Measurements from ENCODE around the genes RPF1 and GTF2B.

DNA sequence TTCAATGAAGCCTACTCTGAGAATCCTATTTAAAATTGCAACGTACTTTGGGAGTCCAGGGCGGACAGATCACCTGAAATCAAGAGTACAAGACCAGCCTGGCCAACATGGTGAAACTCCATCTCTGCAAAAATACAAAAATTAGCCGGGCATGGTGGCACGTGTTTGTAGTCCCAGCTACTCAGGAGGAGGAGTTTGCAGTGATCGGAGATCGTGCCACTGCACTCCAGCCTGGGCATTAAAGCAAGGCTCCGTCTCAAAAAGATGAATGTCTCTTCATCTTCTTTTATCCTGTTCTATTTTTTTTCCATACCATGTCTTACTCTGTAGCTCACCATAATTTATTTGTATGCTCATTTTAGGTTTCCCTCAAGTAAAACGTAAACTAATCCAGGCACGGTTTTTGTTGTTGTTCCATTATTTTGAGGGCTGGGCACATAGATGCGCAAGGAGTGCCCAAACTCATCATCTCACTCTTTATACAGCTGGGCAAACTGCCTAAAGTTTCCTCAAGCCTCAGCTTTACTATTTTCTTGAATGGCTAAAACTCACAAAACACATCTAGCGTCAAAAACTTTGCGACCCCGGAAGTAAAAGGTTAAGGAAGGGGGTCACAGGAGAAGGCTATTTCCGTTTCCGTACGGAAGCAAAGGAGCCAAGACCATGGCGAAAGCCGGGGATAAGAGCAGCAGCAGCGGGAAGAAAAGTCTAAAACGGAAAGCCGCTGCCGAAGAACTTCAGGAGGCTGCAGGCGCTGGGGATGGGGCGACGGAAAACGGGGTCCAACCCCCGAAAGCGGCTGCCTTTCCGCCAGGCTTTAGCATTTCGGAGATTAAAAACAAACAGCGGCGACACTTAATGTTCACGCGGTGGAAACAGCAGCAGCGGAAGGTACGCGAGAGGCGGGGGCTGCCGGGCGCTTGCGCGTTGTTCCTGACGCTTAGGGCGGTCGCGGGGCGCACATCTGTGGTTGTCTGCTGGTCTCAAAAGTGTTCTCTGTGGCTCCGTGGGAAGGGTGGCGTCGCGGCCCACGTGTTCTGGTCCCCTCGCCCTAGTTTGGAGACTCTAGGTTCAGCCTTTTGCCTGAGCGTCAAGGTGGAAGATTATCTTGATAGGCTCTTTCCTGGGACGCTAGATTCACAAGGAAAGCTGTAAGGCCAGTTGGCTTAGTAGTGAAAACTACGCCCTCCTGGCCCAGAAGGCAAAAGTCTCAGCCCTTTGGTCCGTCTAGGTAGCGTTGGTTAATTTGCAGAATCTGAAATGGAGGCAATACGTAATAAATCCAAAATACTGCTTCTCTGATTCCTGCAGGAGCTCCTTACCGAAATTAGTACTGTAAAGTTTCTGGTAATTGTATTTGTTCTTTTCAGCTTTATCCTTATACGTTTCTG, at the start of gene RPF1:
Gene RPF1, plus strand, starts transcription at position 648 of the 1,391 bp plus-strand sequence.
- RAMPAGE, long total RNA = no peak
- RRBS = 2% methylated on average over 4 of the region's 61 CpGs

DNA sequence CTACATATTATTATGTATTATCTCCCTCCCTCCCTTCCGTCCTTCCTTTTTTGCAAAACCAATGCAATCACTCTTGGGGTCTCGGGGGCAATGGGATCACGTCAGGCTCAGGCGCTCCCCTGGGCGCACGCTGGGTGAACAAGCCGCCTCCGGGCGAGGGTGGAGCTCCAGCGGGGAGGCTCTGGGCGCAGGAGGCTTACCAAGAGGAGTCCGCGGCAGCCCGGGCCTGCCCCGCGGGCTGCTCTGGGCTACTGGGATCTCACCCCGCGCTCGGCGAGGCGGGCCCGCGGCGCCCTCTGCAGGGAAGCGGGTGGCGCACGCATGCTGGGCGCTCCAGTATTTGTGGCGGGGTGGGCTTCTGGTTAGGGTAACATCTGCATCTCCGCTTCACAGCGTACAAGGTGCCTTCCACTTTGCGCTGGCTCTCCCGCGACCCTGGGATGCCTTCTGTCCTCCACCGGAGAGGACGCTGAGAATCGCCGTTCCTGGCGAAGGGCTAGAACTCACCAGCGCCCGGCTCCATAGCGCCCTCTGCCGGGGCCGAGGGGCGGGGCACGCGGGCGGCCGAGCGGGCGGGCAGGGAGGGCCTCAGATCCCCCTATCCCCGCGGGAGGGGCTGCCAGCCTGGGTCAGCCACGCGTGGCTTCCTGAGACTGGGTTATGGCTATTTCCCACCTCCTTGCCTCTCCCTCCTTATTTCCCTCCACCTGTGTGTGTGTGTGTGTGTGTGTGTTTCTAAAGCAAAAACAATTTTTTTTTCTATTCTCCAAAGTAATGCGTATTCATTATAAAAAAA, 46.5 kb upstream of the CTBS start:
- RAMPAGE, long total RNA = no peak
- RRBS = 3% methylated on average over 13 of the region's 56 CpGs

GRCh38 chr1:84756435-84756768, 66.1 kb upstream of the SSX2IP start:
- RAMPAGE, long total RNA = no peak
- RRBS = no CpG with 5 or more reads among the region's 2 CpGs

- RAMPAGE, long total RNA = no peak
- RRBS = no CpG with 5 or more reads among the region's 14 CpGs
Measured at GRCh38 chr1:84998677-84999419, 1.9 kb upstream of the MCOLN2 start.

DNA sequence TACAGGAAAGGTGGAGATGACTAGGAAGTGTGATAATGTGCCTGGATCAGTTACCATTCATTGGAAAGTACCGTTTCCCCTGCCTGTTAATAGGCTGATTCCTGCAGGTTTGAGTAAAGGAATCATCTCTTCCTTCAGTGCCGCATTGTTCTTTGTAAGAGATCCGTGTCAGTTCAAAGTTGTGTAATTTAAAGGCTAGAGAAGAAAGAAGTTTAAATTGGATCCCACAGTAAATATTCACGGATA, 43.5 kb upstream of the BCL10 start:
- RAMPAGE, long total RNA = no peak
- RRBS = no CpG with 5 or more reads among the region's 4 CpGs

DNA sequence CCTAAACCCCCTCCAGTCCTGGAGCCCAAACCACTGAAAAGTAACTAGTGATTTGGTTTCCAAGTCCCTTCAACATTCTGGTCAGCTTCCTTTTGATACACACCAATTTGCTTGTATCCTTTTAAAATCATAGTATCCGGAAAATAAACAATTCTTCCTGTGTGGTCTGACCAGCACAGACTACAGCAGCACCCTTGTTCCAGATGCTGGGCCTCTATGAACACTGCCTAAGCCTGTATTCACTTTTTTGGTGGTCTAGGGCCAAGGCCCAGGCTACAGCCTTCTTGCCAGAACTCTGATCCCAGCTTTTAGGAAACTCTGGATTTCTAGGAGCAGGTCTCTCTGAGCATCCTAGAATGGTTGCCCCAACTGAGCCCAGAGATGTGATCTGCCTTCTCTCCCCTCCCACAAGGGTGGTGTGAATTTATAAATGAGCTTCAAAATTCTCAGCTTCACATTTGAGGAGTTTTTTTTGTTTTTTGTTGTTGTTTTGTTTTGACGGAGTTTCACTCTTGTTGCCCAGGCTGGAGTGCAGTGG, 883 bp upstream of the DDAH1 start:
- RAMPAGE, long total RNA = no peak
- RRBS = no CpG with 5 or more reads among the region's 2 CpGs

GRCh38 chr1:85577972-85578640, 2.5 kb upstream of the CCN1 start:
- RAMPAGE, long total RNA = no peak
- RRBS = no CpG with 5 or more reads among the region's 21 CpGs

DNA sequence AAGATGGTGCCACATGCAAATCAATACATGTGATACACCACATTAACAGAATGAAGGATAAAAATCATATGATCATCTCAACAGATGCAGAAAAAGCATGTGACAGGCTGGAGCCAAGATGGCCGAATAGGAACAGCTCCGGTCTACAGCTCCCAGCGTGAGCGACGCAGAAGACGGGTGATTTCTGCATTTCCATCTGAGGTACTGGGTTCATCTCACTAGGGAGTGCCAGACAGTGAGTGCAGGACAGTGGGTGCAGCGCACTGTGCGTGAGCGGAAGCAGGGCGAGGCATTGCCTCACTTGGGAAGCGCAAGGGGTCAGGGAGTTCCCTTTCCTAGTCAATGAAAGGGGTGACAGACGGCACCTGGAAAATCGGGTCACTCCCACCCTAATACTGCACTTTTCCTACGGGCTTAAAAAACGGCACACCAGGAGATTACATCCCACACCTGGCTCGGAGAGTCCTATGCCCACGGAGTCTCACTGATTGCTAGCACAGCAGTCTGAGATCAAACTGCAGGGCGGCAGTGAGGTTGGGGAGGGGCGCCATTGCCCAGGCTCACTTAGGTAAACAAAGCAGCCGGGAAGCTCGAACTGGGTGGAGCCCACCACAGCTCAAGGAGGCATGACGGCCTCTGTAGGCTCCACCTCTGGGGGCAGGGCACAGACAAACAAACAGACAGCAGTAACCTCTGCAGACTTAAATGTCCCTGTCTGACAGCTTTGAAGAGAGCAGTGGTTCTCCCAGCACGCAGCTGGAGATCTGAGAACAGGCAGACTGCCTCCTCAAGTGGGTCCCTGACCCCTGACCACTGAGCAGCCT, 61.4 kb downstream of the CCN1 start:
- RAMPAGE, long total RNA = no peak
- RRBS = no CpG with 5 or more reads among the region's 23 CpGs

- RAMPAGE, long total RNA = no peak
Measured at GRCh38 chr1:86635522-86635843, 68.9 kb upstream of the SH3GLB1 start.

- RAMPAGE, long total RNA = no peak
- RRBS = no CpG with 5 or more reads among the region's 4 CpGs
Measured at GRCh38 chr1:86648123-86648749, 56.1 kb upstream of the SH3GLB1 start.

DNA sequence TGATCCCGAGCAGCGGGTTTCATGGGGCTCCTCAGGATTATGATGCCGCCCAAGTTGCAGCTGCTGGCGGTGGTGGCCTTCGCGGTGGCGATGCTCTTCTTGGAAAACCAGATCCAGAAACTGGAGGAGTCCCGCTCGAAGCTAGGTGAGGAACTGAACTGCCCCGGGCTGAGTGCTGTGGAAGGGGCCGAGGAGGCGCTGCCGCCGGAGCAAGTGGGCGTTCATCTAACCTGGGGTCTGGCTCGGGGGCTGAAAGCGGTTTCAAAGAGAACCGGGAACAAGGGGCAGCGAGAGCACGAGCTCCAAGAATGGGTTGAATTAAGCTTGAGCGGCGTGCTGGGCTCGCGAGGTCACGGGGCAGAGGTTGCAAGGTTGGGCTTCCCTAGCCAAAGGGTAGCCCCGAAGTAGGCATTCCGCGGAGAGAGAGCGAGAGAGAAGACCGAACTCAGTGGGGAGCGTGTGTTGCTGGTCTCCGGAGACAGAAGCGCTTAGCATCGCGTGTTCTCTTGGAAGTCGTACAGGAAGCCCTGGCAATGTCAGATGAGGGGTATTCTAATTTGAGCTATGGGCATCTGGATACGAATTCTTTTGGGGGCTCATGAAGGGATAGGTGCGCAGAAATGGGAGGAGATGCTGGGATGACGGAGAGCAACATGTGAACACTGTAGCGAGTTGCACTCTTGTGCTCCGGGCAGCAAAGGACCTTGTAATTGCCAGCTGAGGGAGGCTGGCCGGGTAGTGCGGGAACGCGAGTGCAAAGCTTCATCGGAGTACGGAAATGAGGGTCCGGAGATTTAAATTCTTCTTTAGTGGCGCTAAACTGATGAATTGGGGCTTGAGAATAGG, 804 bp downstream of the HS2ST1 start:
- RAMPAGE, long total RNA = no peak
- RRBS = 4% methylated on average over 17 of the region's 49 CpGs

- RAMPAGE, long total RNA = no peak
- RRBS = no CpG with 5 or more reads among the region's 4 CpGs
Measured at GRCh38 chr1:87104847-87106091, 190.8 kb downstream of the HS2ST1 start.

DNA sequence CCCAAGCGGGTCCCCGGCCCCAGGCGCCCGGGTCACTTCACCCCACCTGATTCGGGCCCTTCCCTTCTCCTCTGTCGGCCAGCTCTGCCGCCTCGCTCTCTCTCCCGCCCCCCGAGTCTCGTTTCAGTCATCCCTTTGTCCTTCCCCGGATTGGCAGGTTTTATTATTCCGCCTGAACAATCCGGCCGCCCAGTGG, 559 bp upstream of the LMO4 start:
- RAMPAGE, long total RNA = no peak
- RRBS = 2% methylated on average over 5 of the region's 15 CpGs

GRCh38 chr1:87334535-87335001, 5.9 kb downstream of the LMO4 start:
- RAMPAGE, long total RNA = no peak
- RRBS = no CpG with 5 or more reads among the region's 21 CpGs

DNA sequence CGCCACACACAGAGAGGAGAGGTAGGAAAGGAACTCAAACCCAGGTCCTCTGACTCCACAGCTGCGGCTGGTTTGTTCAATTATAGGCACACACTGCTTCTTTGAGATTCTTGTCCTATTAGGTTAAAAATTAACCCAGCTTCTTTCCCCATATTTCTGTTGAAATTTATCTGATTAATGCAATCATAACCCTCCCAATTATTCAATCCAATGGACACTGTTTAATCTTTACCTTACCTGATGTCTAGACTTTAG, 248.4 kb downstream of the LMO4 start:
- RAMPAGE, long total RNA = no peak
- RRBS = no CpG with 5 or more reads among the region's 2 CpGs

DNA sequence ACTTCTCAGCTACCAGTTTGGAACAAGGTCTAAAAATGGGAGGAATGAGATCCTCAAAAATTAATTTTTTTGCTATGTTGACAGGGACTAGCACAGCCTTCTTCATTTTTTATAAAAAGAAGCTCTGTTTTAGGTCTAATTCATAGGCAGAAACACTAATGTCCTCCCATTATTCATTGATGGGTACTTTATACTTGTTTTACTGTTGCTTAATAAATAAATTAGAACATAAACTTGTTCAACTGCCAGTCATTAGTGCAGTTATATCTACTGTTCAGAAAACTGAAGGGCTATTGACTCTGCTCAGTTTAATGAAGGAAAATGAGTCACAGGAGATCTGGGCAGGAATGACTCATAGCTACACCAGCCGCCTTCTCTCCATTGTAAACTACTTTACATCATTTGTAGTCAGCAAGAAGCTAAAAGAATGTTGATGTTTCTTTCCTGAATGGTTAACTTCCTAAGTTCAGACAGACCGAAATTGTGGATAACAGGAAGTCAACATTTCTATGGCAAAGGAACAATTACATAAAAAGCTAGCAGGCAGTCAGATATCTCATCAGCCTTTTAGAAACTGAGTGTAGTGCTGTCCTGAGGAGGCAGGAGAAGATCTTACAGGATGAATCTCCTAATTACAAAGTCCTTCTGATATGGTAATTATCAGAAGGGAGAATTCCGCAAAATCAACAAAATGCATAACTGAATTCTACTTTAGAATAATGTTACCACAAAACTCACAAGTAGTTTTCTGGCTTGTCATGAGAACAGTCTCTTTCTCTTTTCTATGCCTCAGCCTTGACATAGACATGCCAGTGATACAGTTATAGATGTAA, 356.4 kb upstream of the PKN2 start:
- RAMPAGE, long total RNA = no peak
- RRBS = no CpG with 5 or more reads among the region's 3 CpGs

DNA sequence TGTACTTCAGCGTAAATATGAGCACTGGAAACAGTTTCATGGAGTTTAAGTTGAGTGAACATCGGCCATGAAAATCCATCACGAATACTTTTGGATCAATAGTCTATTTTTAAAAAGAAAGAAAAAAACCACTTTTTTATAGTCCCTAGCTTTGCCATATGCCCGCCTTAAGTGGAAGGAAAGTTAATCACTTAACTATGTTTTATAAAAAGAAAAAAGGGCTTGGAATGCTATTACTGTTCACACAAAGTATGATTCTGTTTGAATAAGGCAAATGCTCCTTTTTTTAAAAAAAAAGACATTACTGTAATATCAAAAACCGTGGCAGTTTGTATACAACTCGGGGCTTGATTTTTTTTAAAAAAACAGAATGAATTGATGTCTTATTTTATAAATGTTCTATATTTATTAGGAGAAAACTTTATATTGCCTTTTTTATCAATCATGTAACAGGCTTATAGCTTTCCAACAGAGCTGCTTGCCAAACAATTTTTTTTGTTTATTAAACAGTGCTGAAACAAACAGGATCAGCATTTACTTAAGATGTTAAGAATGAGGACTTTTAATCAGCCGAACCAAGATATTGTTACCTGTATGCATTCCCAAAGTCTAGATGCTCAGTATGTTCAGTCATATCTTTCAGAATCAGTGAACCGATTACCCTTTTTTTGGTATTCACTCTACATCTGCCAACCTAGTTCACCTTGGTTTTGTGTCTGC, 57.6 kb downstream of the GTF2B start:
- RAMPAGE, long total RNA = no peak
- RRBS = no CpG with 5 or more reads among the region's 8 CpGs

DNA sequence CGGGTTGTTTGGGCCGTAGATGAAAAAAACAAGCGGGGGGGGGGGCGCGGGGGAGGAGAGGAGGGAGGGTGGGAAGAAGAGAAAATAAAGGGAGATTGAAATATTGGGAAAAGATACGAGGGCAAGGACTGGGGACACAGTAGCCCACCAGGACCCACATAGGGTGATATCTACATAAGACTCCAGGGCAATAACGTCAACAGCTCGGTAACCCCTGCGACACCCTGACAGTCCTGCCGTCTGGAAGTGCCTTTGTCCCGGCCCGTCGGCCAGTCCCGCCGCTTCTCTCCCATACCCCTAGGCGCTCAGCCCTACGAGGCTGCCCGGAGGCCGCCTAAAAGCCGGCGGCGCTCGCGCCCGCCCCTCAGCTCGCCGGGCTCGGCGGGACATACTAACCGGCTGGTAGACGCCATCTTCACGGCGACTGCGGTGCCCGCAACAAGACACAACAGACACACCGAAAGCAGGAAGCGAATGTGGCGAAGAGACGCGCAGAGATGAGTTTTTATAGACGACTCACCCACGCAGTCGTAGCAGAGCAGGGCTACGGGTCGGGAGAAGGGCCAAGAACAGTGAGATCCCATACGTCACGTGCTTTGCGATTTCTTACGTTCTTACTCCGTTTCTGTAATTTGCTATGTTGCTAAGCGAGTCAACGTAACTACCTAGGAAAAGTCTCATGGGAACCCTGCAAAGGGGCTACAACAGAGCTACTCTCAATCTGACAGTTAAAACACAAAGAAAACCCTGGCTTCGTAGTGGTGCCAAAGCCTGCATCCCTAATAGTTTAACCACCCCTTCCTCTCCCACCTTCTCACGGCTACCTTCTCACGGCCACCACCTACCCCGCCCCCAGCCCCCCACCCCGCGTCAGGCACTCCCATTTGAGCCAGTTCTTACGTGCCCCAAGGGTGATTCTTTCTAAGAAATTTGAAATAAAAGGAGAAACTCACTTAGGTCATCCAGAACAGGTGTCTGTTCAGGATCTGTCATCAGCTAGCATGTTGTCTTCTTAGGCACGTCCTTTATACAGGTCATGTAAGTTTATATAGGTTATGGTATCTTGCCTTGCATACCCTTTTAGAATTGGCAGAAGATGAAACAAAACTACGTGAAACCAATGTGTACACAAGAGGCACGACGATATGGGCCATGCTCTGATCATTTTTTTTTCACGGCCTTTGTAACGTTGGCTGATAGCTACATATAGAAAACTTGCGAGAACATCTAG, at the start of gene GTF2B:
Gene GTF2B, minus strand, starts transcription at position 481 of the 1,231 bp plus-strand sequence.
- RAMPAGE, long total RNA = start-site peak on the minus strand centred at position 494 of the sequence, 132 bp wide, 1,552 and 534 reads in 2 replicates
- RRBS = under 1% methylated on average over 8 of the region's 66 CpGs

DNA sequence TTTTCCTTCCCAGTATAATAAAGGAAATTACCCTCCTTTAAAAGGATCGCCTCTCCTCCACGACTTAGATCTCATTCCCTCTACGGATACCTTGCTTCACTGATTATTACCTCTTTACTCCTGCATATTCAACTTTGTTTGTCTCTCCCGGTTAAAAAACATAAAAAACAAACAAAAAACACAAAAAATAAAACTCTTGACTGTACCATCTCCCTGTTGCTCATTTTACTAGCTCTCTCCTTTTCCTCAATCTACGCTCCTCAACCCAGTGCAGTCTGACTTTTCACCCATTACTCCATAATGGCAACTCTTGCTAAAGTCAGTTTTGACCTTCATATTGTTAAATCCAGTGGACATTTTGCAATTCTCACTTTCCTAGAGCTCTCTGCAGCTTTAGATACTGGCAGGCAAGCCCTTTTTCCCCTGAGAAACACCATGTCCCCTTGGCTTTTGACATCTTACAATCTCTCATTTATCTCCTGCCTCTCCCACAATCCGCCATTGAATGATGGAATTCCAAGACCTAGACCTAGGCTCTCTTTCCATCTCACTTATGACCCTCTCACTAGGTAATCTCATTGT, 2.2 kb downstream of the KYAT3 start:
- RAMPAGE, long total RNA = no peak
- RRBS = no CpG with 5 or more reads among the region's 6 CpGs

- RAMPAGE, long total RNA = no peak
- RRBS = no CpG with 5 or more reads among the region's 3 CpGs
Measured at GRCh38 chr1:89110133-89110421, 15.8 kb downstream of the GBP2 start.